Left lung (tissue), 1 donor: Measurements from ENCODE around the genes DHX15 and TBC1D19.

GRCh38 chr4:23888584-23889511 is 999 bp downstream of the PPARGC1A start:
- PRO-cap: bidirectional peak, plus-strand start at chr4:23889241, minus-strand start at chr4:23888945

DNA sequence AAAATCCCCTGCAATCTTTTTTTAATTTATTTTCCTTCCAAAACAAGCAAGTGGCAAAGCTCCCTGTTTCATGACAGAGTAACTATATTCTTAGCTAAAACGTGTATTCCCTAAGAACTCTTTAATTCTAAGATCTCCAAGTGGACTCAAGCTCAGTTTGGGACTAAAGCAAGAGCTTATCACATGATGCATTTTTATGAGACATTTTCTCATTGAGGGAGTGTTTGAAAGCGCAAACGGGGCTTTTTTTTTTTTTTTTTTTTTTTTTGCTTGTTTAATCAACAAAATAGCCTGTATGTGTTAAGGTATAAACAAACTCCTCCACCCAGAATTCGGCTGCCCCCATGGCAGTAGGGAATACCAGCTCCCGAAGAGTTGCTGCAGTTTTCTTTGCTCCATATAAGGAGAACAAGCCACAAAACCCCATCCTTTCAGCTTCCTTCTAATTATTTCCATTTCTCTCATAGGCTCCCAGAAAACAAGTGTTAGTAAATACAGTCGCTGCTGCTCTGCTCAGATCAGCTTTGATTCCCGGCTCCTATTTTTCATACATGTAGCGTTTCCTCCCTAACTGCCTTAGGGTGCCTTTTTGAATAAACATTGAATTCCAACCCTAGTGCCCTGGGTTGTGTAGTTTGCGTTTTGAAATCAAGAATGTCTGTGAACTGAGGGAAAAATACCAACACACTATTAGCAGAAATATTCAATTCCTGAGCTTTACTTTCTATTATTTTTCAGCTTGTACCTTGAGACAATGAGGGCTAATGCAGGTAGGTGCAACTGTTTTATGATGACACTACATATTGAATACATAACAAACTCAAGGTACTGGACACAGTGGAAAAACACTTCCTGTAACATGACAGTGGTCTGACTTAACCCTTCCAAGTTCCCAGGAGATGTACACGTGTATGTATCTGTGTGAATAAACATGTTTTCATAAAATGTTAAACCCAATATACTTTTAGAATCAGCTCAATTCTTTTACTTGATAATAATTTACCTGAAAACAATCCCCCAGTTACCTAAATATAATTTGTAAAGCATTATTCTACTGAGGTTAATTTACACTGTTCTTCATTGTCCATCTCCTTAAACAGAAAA is 865 bp upstream of the PPARGC1A start:
- PRO-cap: no peak

- PRO-cap: no peak
Measured at GRCh38 chr4:23945355-23946054, 55.7 kb upstream of the PPARGC1A start.

DNA sequence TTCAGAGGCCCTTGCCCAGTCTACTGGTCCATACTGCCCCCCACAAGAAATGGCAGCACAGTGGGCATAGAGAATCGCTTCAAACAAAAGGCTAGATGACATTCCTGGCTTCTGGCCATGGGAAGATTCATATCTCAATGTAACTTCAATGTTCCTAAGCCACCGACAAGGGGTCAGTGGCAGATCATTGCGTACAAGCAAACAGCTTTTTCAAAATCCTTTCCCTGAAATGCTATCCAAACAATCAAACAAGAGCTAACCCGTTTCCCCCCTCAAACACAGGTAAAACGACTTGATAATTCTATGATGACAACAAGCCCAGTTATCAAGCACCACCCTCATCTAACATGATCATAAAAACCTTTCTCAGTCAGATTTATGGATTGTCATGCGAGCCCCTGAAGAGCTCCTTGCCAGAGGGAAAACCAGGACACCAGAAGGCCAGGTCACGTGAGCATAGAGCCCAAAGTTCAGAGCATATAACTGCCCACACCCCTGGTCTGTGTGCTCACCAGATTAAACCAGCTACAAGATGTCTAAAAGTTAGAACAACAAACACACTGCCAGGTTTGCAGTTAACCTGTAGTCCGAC is 247.9 kb upstream of the PPARGC1A start:
- PRO-cap: no peak

- PRO-cap: no peak
Measured at GRCh38 chr4:24229862-24230383, 340.1 kb upstream of the PPARGC1A start.

- PRO-cap: no peak
Measured at GRCh38 chr4:24472615-24473281, 111.6 kb downstream of the DHX15 start.

GRCh38 chr4:24584309-24584828 is at the start of gene DHX15:
Gene DHX15, minus strand, starts transcription at chr4:24584554.
- PRO-cap: bidirectional peak, plus-strand start at chr4:24584725, minus-strand start at chr4:24584530

- PRO-cap: no peak
Measured at GRCh38 chr4:24584829-24585106, 414 bp upstream of the DHX15 start.

GRCh38 chr4:24730531-24731112 is 64.8 kb upstream of the SOD3 start:
- PRO-cap: no peak

- PRO-cap: no peak
Measured at GRCh38 chr4:24842289-24842630, 46.9 kb downstream of the SOD3 start.

GRCh38 chr4:24990962-24991438 is 39.7 kb downstream of the LGI2 start:
- PRO-cap: no peak

GRCh38 chr4:25158673-25159248 is 1.5 kb downstream of the SEPSECS start:
- PRO-cap: no peak

GRCh38 chr4:25234426-25235096 is 728 bp downstream of the PI4K2B start:
- PRO-cap: no peak

- PRO-cap: no peak
Measured at GRCh38 chr4:25781935-25782653, 80.7 kb downstream of the SEL1L3 start.

- PRO-cap: no peak
Measured at GRCh38 chr4:25820036-25820497, 42.7 kb downstream of the SEL1L3 start.

- PRO-cap: no peak
Measured at GRCh38 chr4:26001499-26001972, 87.5 kb downstream of the SMIM20 start.

DNA sequence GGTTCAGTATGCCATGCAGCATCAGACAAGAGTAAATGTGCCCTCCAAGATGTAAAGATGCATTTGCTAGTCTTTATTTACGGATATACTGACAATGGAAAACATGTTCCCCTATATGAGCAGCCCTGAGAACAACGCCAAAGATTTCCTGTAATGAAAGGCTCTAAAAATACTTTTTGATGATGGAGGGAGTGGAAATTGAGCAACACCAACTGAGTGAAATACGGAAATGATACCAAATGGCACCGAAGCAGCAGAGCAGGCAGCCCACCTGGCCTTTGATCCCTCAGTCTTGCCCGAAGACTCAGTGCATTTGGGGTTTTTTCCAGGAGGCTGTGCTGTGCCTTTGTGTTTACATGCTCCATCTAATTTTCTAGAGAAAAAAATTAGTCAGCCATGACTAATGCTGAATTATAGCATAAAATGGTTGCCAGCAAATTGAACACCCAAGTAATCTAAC is 169.9 kb upstream of the RBPJ start:
- PRO-cap: no peak

- PRO-cap: bidirectional peak, plus-strand start at chr4:26319790, minus-strand start at chr4:26319320
Measured at GRCh38 chr4:26319460-26319907, 1.3 kb upstream of the RBPJ start.

GRCh38 chr4:26583413-26584209 is at the start of gene TBC1D19:
Gene TBC1D19, plus strand, starts transcription at chr4:26584084.
- PRO-cap: bidirectional peak, plus-strand start at chr4:26584111, minus-strand start at chr4:26583983

DNA sequence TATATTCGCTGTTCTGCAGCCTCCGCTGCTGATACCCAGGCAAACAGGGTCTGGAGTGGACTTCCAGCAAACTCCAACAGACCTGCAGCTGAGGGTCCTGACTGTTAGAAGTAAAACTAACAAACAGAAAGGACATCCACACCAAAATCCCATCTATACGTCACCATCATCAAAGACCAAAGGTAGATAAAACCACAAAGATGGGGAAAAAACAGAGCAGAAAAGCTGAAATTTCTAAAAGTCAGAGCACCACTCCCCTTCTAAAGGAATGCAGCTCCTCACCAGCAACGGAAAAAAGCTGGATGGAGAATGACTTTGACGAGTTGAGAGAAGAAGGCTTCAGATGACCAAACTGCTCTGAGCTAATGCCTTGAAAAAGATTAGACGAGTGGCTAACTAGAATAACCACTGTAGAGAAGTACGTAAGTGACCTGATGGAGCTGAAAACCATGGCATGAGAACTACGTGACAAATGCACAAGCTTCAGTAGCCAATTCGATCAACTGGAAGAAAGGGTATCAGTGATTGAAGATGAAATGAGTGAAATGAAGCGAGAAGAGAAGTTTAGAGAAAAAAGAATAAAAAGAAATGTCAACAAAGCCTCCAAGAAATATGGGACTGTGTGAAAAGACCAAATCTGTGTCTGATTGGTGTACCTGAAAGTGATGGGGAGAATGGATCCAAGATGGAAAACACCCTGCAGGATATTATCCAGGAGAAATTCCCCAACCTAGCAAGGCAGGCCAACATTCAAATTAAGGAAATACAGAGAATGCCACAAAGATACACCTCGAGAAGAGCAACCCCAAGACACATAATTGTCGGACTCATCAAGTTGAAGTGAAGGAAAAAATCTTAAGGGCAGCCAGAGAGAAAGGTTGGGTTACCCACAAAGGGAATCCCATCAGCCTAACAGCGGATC is 111.1 kb downstream of the TBC1D19 start:
- PRO-cap: no peak